LHCN-M2 (cell line): ENCODE measurements around a stretch of chr2.

DNA sequence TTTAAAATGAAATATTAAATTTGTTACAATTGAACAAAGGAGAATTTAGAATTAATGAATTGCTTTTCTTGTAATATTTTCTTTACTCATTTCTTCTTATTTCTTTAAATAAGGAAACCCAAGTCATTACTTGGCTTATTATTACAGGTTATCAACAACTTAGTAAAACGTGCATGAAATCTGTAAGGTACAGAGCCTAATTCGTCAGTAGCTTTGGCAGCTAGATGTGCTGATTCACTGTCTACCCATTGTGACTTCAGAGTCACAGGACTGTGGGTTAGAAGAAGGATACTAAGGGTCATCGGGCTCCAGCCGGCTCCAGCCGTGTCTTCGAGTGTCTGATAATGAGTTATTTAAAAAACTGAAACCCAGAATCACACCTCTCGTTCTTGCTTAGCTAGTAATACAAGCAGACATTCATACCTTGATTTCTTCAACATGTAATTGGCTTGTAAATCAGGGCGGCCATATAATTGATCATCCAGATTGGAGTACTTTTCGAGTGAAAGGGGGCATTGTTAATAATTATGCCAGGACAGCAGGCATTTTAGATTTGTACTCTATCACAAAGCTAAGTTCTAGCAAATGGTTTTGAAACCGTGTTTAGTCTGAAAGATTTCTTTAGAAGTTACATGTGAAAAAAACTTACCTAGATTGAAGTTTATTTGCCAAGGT, 170.6 kb downstream of the FMNL2 start:
- RAMPAGE, long total RNA = no peak

DNA sequence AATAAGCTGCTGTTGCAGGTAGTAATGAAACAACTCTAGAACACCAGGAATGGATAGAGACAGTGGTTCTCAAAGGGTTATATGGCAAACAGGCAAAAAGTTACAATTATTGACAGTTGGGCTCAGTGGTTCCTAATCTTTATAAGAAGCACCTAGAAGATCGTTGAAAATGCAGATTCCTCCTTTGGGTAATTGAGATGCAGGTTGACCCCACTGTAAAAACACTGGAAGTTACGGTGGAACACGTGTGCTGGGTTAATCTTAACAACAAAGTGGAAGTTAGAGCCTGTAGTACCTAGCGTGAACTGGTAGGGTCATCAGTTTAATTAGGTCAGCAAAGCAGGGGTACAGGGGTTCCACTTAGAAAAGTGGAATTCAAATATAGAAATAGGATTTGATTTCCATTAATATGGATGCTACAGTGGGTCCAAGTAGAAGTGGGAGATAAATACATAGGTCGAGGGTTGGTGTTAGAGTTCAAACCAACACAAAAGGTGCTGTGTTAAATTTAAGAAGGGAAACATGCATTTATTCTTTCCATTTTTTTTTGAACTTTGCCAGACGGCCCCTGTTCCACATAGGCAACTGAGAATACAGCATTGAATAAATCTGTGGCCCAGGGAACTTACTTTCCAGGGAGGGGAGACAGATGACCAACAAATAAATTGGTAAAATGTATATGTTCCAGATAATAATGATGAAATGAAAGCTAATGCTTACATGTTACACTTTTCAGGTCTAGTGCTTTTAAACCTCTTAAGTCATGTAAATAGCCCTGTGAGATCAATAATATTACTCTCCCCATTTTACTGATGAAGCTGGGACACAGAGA, 141.3 kb downstream of the PRPF40A start:
- RAMPAGE, long total RNA = no peak

DNA sequence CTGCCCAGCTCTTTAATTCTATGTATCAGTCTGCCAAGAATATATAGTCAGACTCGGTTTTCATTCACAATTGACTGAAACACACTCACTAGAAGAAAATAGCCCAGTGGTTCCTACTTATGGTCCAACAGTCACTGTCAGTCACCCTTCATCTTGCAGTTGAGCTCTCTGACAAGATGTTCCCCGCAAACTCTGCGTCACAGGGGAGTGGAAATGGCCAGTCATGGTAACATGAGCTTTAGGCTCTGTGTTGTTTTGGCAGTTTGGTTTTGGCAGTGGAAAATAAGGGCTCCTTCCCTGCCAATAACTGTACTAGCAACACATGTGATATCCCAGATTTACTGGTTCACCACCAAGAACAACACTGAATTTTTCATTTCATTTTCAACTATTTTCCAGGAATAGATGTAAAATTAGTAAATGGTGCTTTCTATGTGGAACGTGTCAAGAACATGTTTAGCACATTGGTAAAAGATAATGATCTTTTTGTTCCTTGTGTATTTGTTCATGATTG, 122.4 kb downstream of the PRPF40A start:
- RAMPAGE, long total RNA = no peak

- RAMPAGE, long total RNA = no peak
Observed at GRCh38 chr2:152619350-152619947, 97.8 kb downstream of the PRPF40A start.

GRCh38 chr2:152625029-152625660, 92.1 kb downstream of the PRPF40A start:
- RAMPAGE, long total RNA = no peak

DNA sequence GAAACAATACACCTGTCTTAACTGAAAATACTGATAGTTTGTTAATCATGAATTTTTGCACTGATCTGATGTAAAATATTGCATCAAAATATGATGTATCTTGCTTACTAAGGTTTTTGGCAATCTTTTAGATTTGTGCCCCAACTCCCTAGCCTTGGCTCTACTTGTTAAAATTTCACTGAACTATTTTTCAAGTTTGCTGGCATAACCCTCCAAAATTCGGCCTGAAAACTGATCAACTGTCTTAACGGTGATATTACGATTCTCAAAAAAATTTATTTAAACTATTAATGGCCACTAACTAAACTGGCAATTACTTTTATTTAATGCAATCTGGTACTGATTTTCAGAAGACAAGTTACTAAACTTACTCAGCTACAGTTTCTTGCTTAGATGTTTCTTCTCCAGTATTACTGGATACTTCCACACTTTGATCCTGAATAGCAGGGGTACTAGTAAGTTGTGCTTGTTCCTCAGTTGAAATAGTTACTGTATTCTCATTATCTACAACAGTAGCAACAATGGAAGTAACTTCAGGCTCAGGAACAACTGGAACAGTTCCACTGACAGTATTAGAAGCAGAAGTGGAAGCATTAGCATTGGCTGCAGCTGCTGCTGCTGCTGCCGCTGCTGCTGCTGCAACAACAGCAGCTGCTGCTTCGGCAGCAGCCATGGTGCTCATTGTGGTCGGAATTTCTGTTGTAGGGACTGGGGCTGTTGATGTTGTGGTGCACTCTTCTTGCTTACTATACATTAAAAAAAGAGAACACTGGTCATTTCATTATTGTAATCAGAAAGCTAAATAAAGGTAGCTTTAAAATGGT, 41.0 kb downstream of the PRPF40A start:
- RAMPAGE, long total RNA = no peak

GRCh38 chr2:153079337-153079692, 360.9 kb downstream of the ARL6IP6 start:
- RAMPAGE, long total RNA = no peak

GRCh38 chr2:153686039-153686355, 185.7 kb upstream of the GALNT13 start:
- RAMPAGE, long total RNA = no peak

DNA sequence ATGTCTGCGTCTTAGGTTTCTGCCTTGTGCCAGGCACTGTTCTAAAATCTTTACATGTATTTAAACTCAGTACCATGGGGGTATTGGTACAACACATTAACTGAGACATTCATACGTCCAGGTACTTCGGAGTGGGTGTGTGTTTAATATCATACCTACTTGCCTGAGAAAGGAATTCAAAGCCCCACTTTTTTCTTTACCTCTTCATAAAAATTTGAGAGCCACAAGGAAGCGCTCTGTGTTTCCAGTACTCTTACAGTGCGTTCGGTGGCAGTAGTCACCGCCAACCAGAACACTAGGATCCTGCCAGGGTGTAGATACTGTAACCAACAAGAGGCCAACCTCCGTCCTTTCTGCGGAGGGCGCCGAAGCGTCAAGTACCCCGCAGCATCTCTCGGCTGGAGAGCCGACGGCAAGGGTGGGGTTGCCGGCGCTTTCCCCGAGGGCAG, 649 bp upstream of the GALNT13 start:
- RAMPAGE, long total RNA = no peak

DNA sequence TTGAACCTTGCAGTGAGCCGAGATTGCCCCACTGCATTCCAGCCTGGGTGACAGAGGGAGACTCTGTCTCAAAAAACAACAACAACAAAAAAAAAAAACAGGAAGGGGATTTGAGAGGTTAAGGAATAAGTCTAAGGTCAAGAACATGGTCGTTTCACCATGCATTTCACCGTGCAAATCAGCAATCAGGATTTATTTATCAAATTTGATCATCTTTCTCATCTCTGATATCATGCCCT, 334.9 kb downstream of the GALNT13 start:
- RAMPAGE, long total RNA = no peak

GRCh38 chr2:155363370-155363819, 664.9 kb downstream of the KCNJ3 start:
- RAMPAGE, long total RNA = no peak

GRCh38 chr2:155989442-155989797, 343.1 kb downstream of the NR4A2 start:
- RAMPAGE, long total RNA = no peak

GRCh38 chr2:156325329-156326411, 6.9 kb downstream of the NR4A2 start:
- RAMPAGE, long total RNA = no peak

- RAMPAGE, long total RNA = no peak
Observed at GRCh38 chr2:156327501-156328007, 5.0 kb downstream of the NR4A2 start.

GRCh38 chr2:156338560-156339328, 6.2 kb upstream of the NR4A2 start:
- RAMPAGE, long total RNA = no peak

DNA sequence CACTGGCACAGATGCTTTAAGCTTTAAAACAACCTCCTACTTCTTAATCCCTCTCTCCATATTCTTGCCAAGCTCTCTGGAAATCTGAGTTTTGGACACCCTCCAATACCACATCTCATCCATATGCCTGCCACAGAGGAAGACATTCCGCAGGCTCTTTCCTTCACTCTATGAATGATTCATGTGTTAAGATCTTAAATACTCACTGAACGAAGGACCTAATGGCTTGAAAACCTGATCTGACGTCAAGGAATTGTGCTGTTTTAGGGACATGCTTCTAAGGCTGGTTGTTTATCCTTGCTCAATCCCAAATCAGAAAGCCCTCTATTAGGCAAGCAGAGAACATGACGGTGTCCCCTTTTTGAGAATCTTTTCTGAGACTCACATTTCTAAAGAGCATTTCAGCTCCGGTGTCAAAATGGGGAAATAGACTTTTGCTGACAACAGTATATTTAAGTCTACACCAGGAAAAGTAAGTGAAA, 83.8 kb upstream of the GALNT5 start:
- RAMPAGE, long total RNA = no peak

- RAMPAGE, long total RNA = no peak
Observed at GRCh38 chr2:157246828-157247291, 10.6 kb upstream of the GALNT5 start.

DNA sequence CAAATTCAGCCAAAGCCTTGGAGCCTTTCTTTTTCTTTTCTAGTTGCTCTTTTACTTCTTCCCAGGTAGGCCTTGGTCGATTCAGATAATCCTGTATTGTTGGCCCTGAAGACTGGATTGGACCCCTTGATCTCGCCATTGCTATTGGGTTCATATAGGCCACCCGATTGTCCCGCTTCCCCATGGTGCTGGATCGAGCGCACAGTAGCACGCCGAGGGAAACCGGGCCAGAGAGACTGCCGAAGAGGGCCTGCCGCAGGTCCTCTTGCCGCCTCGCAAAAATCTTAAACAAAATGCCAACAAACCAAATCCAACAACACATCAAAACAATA, 54.6 kb upstream of the ERMN start:
- RAMPAGE, long total RNA = no peak

DNA sequence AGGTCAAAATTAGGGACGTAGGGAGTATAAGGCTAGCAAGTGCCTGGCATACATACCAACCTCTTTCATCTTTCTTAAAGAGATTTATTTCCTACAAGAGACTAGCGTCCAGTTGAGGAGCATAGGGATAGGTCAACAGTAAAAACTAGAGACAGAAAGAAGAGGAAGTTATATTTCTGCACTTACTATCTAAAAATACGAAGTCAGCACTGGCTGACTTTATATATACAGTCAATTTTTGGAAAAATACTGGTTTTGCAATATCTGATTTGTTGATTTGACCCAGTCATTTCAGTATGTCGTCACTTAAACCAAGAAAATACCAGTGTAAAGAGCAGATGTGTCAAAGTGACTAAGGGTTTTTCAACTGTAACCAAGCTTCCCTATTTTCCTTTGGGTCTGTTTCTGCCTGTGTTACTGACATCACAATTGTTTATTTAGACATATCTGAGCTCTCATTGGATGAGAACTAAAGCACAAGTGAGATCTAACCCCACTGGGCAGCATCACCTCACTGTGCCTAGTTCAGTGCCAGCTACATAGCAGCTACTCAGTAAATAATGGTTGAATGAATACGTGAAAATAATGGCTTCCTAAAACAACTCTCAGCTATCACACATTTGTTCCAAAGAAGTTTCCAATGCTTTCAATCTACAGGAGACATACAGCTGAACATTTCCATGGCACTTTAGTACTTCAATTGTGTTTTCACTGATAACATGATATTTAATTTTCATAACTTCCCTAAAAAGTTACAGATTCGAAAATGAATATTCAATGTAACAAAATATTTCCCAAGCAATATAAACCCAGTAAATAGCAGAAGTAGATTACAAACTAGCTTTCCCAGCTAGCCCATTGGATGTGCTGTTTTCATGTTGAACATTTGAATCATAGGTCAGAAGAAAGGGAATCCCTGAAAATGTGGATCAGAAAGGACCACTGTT, 22.9 kb downstream of the CYTIP start:
- RAMPAGE, long total RNA = no peak

GRCh38 chr2:157464115-157464614, 20.3 kb upstream of the CYTIP start:
- RAMPAGE, long total RNA = no peak